Mesothelial cell of epicardium (in vitro differentiated cells): Measurements from ENCODE around the genes IGDCC4 and RPL4.

GRCh38 chr15:64930314-64930723 is 18.6 kb downstream of the ANKDD1A start:
- PRO-cap: no peak

GRCh38 chr15:65049135-65050083 is 4.2 kb downstream of the SLC51B start:
- PRO-cap: no peak

DNA sequence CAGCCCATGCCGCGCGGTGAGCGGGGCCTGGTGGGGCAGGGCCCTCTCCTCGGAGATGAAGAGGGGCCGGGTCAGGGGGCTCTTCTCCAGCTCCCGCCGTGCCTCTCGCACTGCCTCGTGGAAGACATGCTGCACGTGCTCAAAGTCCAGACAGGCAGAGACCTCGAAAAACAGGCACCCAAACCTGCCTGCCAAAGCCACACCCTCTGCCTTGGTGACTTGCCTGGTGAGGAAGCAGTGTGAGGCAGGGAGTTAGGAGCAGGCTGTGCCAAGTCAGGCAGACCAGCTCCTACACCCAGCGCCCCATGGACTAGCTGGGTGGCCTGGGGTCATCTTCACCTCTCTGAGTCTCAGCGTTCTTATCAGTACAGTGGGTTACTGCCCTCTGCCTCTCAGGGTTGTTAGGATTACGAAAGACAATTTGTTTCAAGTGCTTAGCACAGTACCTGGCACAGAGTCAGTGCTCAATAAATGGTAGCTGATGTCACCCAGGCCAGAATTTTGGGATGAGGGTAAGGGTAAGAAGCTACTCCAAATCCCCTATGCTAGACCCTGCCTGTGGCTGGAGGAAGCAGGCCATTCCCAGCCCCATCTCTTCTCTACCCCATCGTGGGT is 10.0 kb downstream of the SLC51B start:
- PRO-cap: no peak

GRCh38 chr15:65196532-65197116 is 11.5 kb upstream of the CLPX start:
- PRO-cap: no peak

GRCh38 chr15:65244273-65244752 is 33.0 kb upstream of the CILP start:
- PRO-cap: no peak

DNA sequence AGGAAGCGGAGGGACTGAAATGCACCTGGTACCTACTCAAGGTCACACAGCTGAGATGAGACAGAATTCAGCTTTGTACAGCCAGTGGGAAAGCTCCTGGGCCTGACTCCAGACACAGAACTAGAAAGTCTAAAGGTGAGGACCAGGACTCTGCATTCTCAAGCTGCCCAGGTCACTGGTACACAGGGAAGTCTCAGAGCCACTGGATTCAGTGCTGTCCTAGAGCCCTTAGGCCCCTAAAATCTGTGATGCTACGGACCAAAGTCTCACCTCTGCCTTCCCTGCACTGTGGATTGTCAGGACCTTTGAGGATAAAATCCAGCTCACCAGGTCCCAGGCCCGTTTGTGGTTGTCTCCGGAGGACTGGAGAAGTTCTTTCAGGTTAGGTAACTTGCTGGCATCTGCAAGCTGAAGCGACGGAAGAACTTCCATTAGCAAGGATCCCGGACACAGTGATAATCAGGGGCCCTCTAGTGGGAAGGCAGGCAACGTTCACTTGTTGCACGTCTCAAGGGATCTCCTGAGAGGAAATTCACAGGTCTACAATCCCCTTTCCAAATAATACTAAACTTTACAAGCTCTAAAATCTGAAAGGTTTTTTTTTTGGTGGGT is 15.9 kb downstream of the PARP16 start:
- PRO-cap: no peak

- PRO-cap: bidirectional peak, plus-strand start at chr15:65421829, minus-strand start at chr15:65421554
These were observed 1.3 kb downstream of the IGDCC4 start for GRCh38 chr15:65421091-65422188.

DNA sequence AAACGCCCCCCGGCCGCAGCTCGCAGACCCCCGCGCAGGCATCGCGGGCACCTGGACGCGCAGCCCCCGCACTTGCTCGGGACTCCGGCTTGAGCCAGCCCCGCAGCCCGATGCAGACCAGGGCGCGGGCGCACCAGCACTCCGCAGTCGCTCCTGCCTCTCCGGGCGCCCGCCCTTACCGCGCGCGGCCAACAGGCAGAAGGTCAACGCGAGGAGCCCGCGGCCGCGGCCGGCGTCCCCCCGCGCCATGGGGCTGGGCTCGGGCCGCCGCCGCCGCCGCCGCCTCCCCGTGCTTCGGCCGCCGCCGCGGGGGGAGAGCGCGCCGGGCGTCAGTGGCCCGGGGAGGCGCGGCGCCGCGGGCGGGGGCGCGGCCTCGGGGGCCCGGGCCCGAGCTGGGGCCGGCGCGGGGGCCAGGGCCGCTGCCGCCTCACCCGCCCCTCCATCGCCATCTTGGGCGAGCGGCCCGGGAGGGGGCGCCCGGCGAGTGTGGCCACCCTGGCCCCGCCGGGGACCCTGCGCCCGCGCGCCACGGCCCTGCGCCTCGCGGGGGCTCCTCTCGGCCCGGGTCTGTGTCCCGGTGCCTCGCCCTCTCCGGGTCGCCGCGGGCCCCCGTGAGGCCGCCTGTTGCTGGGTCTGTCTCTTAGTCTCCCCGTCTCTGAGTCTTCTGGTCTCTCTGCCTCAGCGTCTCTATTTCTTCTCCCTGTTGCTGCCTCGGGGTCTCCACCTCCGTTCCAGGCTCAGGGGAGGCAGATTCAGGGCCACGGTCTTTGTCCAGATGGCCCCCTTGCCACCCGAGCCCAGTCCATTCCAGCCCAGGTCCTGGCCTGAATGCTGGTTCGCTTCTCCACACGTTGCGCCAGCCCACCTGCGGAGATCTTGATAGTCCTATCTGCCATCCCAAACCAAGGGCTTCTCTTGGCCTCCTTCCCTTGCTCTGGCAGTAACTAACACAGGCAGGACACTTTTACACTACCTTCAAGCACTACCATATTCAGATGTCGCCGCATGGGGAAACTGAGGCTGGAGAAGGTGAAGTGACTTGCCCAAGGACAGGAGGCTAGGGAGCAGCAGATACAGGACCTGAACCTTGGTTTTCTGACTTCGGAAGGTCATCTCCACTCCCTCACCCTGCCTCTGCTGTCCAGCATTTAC is at the start of gene IGDCC4:
Gene IGDCC4 (minus strand): TSS at position 334 of the 1,152 bp plus-strand sequence.
- PRO-cap: no peak

- PRO-cap: no peak
These were observed 2.9 kb downstream of the DENND4A start for GRCh38 chr15:65789124-65789601.

GRCh38 chr15:65789782-65790586 is 2.1 kb downstream of the DENND4A start:
- PRO-cap: no peak

- PRO-cap: no peak
These were observed 1.3 kb downstream of the DENND4A start for GRCh38 chr15:65790587-65791340.

DNA sequence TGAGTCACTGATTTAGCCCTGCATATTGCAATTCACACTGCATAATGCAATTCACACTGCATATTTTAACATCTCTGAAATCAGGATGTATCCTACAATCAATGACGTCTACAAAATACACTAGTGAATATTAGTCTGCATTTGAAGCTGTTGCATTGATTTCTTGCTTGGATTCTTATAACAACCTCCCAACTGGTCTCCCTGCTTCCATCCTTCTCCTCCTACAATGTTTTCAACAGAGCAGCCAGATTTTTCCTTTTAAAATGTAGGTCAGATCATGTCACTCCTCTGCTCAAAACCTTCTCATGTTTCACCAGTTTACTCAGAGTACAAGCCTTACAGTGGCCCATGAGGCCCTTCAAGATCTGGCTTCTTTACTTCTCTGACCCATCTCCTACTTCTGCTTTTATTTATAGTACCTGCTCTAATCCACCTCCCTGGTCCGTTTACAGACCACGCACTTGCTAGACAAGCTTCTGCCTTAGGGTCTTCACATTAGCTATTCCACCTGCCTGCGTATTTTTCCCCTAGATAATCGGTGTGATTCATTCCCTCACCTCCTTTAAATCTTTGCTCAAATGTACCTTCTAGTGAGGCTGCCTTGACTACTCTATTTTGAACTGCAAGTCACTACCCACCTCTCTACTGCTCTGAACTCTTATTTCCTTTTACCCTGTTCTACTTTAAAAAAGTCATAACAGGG is 11.3 kb upstream of the RAB11A start:
- PRO-cap: no peak

DNA sequence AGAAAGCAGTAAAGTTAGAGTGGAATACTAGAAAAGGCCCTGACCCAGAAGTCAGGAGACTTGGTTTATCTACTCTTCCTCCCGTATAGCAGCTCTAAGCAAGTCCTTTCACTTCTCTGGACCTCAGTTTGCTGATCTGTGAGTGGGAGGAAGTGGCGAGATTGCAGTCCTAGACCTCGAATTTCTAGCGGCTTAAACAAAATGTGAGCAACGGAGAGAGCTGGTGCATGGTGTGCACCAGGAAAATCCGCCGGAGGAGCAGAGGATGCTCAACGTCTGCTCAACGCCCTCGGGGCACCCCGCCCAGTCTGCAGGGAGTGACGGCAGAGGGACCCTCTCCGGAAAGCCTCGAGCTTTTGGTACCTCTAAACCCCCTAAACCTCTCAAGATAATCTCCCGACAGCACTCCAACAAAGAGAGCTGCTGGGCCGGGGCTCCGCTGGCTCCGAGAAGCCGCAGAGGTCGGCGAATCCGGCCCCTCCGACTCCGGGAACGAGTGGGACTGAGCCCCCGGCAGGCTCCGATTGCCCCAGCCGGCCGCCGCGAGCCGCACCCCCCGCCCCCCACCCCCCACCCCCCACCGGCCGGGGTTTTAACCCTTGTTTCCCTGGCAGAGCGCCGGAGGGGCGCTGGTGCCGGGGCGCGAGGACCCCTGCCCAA is 1.8 kb downstream of the MEGF11 start:
- PRO-cap: no peak

GRCh38 chr15:66410436-66410957 is 23.8 kb downstream of the MAP2K1 start:
- PRO-cap: no peak

DNA sequence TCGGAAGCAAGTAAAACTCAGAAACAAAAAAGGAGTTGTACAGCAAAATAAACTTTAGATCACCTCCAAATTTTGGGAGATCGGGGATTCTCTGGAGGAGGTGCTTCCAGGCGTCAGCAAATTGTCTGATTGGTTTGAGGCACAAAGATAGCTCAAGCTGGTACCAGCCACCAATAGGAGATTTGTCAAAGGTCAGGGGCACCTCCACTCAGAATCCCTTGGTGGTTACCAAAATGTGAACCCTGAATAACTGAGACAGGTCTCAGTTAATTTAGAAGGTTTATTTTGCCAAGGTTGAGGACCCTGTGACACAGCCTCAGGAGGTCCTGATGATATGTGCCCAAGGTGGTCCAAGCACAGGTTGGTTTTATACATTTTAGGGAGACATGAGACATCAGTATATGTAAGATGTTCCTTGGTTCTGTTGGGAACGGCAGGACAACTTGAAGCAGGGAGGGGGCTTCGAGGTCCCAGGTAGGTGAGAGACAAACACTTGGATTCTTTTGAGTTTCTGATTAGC is 27.0 kb downstream of the SNAPC5 start:
- PRO-cap: no peak

GRCh38 chr15:66504294-66504985 is at the start of gene RPL4:
Gene RPL4 (minus strand): TSS chr15:66504855.
- PRO-cap: bidirectional peak, plus-strand start at chr15:66505135, minus-strand start at chr15:66504846

- PRO-cap: no peak
These were observed 725 bp downstream of the ZWILCH start for GRCh38 chr15:66505903-66506198.

DNA sequence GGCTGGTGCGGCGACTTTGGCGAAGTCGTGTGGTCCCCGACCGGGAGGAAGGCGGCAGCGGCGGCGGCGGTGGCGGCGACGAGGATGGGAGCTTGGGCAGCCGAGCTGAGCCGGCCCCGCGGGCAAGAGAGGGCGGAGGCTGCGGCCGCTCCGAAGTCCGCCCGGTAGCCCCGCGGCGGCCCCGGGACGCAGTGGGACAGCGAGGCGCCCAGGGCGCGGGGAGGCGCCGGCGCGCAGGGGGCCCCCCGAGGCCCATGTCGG is 1.2 kb downstream of the SMAD6 start:
- PRO-cap: no peak

DNA sequence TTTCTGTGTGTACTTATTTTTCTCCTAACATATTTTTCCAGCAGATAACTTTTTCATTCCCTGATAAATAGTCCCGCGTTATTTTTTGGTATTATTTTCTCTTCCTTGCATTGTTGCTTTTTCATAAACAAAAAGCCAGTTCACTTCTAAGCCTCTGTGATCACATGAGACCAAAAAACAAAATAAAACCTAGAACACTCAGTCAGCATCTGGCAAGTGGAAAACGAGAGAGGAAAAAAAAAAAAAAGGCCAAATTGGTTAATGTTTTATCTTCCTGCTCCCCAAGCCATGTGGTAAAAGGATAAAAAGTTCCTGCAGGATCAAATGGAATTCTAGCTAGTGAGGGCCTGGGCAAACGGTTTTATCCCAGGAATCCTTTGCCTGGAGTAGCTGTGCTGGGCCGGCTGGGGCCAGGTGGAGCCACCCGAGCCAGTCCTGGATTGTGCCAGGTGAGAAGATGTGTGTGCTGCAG is 13.1 kb downstream of the SMAD6 start:
- PRO-cap: no peak

DNA sequence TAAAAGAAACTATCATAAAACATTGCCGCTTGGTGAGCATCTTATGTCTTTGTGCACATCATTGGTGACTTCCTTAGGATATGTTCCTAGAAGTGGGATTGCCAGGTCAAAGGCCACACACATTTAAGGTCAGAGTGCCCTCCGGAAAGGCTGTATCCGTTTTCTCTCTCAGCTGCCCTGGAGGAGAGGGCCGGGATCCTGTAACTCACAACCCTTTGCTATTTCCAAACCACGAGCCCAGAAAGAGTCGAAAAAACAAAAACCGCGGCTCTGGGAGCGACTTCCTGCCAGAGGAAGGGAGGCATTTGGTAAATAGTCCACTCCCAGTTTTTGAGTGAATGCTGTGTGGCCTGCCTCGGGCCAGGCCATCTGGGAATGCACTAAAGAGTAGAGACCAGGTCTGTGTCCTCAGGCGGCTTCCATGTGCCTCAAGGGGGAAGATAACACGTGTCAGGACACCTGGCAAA is 42.0 kb downstream of the SMAD6 start:
- PRO-cap: no peak